LUHMES (cell line): ENCODE results near the gene BMPR1B.

DNA sequence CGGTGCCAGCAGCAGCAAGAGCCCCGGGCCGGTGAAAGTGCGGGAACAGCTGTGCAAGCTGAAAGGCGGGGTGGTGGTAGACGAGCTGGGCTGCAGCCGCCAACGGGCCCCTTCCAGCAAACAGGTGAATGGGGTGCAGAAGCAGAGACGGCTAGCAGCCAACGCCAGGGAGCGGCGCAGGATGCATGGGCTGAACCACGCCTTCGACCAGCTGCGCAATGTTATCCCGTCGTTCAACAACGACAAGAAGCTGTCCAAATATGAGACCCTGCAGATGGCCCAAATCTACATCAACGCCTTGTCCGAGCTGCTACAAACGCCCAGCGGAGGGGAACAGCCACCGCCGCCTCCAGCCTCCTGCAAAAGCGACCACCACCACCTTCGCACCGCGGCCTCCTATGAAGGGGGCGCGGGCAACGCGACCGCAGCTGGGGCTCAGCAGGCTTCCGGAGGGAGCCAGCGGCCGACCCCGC lies 742 bp downstream of the ATOH1 start:
- PRO-cap = no peak

GRCh38 chr4:94471698-94472367 lies 20.1 kb downstream of the PDLIM5 start:
- PRO-cap = no peak

DNA sequence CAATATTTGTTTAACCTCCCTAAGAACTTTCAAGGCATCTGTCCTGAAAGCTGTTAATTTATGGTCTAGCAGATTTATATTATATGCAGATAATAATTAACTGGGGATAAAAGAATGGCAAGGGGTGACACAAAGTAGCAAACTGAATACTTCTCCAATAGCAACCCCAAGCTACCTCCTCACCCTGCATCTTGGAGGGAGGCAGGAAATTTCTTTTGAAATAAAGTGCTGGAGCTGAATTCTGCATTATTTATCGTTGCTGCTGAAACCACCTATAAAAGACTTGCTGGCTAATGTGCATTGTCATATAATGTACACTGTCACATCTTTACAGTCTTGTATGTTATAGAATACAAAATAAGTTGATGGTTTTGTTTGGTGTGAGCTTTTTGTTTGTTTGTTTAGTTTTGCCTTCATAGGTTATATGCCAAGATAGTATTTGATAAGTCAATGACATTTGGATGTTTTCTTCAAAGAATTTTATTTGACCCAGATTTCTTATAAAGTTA lies 91.5 kb upstream of the BMPR1B start:
- PRO-cap = no peak

GRCh38 chr4:94667502-94668358 lies 90.0 kb upstream of the BMPR1B start:
- PRO-cap = no peak

- PRO-cap = no peak
These were observed 86.9 kb upstream of the BMPR1B start for GRCh38 chr4:94670778-94671368.

GRCh38 chr4:94757525-94758303 lies at the start of gene BMPR1B:
BMPR1B (plus strand) TSS chr4:94757955.
- PRO-cap = bidirectional peak, plus-strand start at chr4:94757954, minus-strand start at chr4:94757766

- PRO-cap = no peak
These were observed 293.6 kb downstream of the BMPR1B start for GRCh38 chr4:95051322-95051869.

- PRO-cap = no peak
These were observed 293.0 kb downstream of the UNC5C start for GRCh38 chr4:95255784-95256130.

DNA sequence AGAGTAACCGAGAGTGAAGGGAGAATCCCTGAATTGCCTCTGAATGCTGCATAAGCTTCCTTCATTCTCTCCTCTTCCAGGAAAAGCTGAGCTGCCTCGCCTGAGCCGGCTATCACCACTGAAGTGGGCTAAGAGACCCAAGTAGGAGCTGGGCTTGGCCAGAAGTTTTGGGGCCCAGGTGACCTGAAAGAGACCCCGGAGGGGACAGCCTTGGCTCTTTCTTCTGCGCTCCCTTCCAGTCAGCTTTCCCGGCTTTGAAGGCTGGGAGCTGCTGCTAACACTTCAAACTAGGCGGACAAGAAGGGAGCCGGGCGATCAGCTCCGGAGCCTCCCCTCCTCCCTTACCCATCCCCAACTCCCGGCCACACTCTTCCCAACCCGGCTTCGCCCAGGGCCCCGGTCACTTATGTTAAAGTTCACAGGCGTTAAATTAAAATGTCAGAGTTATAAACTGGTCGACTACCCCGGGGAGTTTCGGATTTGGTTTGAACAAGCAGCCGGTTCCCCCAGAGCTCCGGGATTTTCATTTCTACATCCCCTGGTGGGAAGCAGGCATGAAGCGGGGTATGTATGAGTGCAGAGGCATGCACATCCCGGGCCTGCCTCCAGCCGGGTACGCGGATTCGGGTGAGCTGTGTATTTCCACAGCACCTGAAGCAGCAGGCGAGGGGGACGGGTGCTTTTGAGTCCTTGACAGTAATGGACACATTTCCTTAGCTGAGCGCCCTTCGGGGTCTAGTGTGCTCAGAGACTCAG lies 1.1 kb downstream of the UNC5C start:
- PRO-cap = no peak

DNA sequence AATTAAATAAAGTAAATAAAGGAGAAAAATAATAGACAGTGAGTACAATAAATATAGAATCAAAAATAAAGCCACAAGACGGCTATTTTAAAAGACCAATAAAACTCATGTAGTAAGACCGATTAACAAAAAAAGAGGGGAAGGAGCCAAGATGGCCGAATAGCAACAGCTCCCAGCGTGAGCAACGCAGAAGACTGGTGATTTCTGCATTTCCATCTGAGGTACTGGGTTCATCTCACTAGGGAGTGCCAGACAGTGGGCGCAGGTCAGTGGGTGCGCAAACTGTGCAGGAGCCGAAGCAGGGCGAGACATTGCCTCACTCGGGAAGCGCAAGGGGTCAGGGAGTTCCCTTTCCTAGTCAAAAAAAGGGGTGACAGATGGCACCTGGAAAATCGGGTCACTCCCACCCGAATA lies 239.8 kb downstream of the STPG2 start:
- PRO-cap = no peak

GRCh38 chr4:98203359-98204234 lies 57.6 kb upstream of the RAP1GDS1 start:
- PRO-cap = no peak

DNA sequence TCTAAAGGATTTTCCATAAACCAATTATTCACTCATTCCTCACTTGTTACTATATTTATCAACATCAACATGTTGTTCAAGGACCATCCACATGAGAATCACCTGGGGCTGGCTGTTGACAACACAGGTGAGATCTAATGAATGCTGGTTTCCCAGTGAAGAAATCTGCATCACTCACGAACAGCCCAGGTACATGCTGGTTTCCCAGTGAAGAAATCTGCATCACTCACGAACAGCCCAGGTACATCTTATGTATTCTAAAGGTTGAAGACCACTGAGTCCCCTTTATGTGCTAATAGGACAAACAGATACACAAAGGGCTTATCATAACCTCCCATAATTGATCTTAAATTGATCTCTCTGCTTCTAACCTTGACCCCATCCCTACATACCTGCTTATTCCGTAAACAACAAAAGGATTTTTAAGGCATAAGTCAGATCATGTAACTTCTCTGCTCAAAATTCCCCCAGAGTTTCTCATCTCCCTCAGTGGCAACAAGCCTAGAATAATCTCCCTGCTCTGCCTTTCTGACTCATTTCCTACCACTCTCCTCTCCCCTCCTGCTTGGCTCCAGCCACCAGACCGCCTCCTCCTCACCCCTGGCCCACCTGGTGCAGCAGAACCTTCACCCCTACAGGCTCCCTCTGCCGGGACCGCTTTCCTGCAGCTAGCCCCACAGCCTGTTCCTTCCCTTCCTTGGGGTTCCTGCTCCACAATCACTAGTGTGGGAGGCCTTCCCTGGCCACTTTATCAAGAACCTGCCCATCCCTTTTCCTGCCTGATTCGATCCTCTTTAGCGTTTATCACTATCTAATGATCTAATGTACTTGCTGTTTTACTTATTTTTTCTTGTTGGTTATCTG lies 32.2 kb downstream of the TSPAN5 start:
- PRO-cap = no peak

GRCh38 chr4:98654338-98654984 lies 4.0 kb downstream of the TSPAN5 start:
- PRO-cap = no peak

GRCh38 chr4:98661586-98662085 lies 3.2 kb upstream of the TSPAN5 start:
- PRO-cap = no peak

GRCh38 chr4:99208739-99209057 lies 10.3 kb downstream of the ADH6 start:
- PRO-cap = no peak

DNA sequence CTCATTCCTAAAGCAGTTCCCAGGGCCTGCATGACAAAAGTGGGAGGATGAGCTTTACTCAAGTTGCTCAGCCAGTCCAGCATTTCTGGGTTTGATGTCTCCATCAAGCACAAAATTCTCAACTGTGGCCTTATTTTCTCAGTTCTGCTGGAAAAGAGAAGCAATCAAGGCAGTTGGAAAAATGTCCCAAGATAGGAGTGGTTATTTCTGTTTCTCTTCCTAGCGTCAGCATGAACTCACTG lies 29.8 kb downstream of the ADH7 start:
- PRO-cap = no peak

- PRO-cap = no peak
These were observed 2.1 kb downstream of the C4orf54 start for GRCh38 chr4:99655344-99656167.

- PRO-cap = no peak
These were observed 38.5 kb downstream of the LAMTOR3 start for GRCh38 chr4:99855634-99856131.

- PRO-cap = no peak
These were observed 1.6 kb downstream of the EMCN start for GRCh38 chr4:100516128-100516634.

GRCh38 chr4:100679339-100679768 lies 161.5 kb upstream of the EMCN start:
- PRO-cap = no peak